ENCODE results near the genes RBM15B and ABHD14B.

- PRO-cap, 2 experiments = no peak in any of the 2 experiments
Observed at GRCh38 chr3:50623817-50624521, 7.0 kb downstream of the MAPKAPK3 start.

DNA sequence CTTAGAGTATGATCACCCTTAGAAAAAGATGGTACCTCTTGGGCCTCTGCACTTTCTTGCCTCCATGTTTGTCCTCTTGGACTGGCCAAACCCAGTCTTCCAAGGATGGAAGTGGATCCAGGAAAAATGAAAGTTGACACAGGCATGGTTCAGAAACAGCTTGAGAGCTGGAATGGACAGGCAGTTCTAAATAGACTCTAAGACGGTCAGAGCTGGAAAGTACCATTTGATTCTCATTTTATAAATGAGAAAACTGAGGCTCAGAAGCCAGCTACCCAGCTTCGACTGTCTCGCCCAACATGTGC is 17.5 kb upstream of the DOCK3 start:
- PRO-cap, 2 experiments = no peak in any of the 2 experiments

GRCh38 chr3:51249106-51249387 is 136.0 kb upstream of the MANF start:
- PRO-cap, 2 experiments = no peak in any of the 2 experiments

GRCh38 chr3:51391222-51391422 is at the start of gene RBM15B:
Gene RBM15B (plus strand): TSS chr3:51391285.
- PRO-cap, 2 experiments = peak in 2 of 2 experiments; most common plus-strand start chr3:51391300 (in 2)

- PRO-cap, 2 experiments = no peak in any of the 2 experiments
Observed at GRCh38 chr3:51899953-51900310, 3.2 kb downstream of the IQCF1 start.

GRCh38 chr3:51973921-51974873 is at the start of gene ABHD14B:
Gene ABHD14B (minus strand): TSS chr3:51974049.
- PRO-cap, 2 experiments = peak in 2 of 2 experiments; most common plus-strand start chr3:51974113 (in 2); most common minus-strand start chr3:51974038 (in 2)

GRCh38 chr3:51985882-51986599 is 2.7 kb downstream of the ACY1 start:
- PRO-cap, 2 experiments = no peak in any of the 2 experiments

DNA sequence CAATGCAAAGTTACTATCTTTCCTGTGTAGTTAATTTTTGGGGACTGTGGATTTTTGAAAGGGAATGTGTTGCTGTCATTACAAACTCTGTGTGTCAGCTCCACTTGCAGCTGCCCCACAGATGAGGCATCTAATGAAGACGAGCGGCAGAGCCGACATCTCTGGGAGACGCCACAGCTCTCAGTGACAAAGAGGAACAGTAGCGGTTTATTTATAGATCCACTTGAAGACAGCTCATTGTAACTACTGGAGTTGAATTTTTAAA is 46.1 kb downstream of the POC1A start:
- PRO-cap, 2 experiments = no peak in any of the 2 experiments

GRCh38 chr3:52136375-52137169 is 17.7 kb downstream of the POC1A start:
- PRO-cap, 2 experiments = no peak in any of the 2 experiments

GRCh38 chr3:52183666-52184357 is 14.1 kb upstream of the ALAS1 start:
- PRO-cap, 2 experiments = no peak in any of the 2 experiments

DNA sequence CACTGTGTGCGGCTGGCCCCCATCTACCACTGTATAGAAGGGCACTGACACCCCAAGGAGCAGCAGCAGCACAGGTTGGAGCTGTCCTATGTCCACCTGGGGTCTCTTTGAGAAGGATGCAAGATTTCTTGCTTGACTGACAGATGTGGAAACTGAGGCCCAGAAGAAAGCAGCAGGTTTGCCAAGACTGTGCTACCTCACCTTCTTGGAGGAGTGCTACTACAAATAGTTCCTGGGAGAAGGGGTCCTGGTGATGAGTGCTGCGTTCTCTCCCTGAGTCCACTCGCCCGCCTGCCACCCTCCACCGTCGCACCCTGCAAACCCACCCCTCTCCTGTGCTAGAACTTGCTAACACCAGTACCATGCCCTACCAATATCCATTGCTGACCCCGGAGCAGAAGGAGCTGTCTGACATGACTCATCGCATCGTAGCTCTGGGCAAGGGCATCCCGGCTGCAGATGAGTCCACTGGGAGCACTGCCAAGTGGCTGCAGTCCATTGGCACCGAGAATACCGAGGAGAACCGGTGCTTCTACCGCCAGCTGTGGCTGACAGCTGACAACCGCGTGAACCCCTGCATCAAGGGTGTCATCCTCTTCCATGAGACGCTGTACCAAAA is 5.0 kb upstream of the ALAS1 start:
- PRO-cap, 2 experiments = no peak in any of the 2 experiments

DNA sequence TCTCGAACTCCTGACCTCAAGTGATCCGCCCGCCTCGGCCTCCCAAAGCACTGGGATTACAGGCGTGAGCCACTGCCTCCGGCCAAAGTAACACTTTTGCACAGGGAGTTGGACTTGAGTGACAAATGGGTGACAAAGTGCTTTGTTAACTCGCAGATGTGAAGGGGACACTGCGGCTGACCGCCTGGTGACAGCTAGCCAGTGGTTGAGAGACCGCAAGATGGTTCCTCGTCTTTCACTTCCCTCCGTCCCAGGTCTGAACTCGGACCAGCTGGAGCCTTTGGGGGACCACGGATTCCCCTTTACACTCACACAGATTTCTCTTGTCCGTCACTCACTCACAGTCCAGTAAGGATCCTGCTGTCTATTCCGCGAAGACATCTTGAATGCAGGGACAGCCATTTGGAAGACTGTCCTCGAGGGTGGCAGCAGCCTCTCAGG is 754 bp upstream of the PPM1M start:
- PRO-cap, 2 experiments = no peak in any of the 2 experiments

DNA sequence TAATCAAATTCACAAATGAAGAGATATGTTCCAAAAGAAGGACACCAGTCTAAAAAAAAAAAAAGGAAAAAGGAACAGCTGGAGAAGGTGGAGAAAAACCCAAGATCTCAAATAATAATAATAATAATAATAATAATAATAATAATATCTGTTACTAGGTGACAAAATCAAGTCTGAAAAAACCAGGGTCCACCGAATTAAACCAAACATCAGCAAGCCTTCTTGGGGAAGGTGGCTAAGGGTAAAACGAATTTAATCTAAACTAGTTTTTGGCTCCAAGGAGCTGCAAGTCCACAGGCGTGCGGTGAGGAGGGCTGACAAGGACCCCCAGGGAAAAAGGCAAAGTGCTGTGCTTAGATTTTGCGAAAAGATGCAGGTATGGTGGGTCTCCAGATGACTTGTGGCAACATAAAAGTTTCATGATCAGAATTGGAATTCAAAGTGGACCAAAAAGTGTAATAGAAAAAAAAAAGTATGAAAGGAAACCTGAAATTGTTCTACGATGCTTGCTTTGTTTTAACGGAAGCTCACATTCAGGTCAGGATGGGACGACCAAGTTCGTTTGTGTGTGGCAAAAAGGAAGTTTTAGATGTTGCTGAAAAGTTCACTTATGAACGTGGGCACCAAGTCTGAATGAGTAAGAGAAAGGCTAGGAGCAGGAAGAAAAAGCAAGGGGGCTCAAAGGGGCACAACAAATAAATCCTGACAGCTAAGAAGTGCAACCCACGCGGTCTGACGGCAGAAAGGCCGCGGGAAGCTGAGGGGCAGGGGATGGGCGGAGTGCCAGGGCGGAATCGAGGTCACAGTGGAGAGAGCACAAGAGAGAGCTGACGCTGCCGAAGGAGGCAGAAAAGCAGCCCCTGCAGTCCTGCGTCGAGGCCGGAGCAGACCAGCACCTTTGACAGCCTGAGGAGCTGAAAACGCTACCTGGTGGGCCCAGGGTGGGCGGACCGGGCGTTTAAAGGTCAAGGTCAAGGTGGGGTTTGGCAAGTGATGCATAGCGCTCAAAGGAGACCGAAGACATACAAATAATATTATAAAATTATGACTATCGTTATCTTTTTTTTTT is 1.2 kb downstream of the WDR82 start:
- PRO-cap, 2 experiments = peak in 2 of 2 experiments; most common plus-strand start position 865 of the sequence (in 2); most common minus-strand start position 734 of the sequence (in 1)

DNA sequence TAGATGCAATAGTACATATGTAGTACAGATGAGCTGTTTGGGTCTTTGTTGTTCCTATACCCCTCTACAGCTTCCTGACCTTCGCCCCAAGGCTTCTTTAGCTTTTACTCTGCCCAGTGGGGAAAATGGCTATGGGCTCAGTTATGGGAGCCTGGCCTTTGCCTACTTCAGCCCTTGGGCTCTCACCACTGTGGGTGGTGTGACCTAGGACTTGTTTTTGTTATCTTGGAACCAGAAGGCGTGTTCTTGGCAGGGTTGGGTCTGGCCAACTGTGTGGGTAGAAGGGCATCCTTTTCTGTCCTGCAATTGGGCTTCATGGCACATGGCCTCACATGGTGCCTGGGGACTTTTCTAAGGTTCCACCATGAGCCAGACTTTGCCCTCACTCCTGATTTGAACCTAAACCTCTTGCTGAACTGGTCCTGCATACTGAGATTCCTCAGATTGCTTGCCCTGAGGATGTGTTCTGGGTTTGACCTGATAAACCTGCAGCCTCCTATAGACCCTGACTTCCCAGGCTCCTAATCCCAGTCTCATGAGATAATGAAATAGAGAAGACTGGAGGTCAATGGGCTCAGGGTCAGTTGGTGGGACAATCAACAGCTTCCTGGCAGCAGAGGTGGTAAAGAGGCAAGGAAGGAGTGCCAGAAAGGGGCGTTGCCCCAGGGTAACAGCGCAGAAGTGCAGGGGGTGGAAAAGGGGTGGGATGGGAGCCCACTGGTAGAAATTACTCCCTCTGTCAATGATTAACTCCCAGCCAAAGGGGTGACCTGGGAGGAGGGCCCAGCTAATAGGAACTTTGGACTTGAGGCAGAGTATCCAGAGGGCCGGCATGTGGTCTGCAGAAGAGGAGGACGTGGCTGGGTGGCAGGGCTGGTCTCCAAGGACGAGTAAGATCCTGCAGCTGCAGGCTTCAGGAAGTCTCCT is 1.9 kb downstream of the GLYCTK start:
- PRO-cap, 2 experiments = peak in 2 of 2 experiments; most common plus-strand start position 822 of the sequence (in 1); most common minus-strand start position 190 of the sequence (in 1)

DNA sequence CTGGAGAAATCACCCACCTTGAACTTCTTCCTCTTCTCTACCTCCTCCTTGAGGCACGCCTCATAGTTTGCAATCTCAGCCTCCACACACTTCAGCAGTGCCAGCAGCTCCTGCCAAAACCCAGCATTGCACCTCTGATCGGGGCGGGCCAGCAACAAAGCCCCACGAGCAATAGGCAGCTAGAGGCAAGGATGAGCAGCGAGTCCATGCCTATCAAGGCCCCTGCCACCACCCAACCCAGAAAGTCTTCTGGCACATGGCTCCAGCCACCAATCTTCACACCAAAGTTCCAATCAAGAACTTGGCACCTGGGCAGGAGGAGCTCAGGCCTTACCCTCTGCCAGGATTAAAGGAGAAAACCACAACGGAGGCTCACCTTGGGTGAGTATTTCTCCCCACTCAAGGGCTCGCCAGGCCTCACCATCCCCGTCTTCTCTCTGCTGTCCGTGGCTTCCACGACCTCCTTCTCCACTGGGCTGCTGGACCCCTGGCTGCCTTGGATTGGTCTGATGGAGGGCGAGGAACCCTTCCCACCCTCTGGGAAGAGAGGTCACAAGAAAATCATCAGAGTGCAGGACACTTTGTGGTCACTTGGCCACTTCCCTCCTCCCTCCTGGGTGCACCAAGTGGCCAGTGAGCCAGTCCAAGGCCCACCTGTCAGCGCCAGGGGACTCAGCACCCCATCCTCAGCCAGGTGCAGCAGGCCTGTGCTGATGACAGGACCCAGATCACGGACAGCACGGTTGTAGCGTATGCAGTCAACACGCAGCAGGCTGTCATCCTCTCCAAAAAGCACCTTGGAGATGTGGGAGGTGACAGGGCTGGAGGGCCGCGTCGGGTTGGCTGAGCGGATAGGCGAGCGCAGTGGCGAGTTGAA is 6.8 kb downstream of the BAP1 start:
- PRO-cap, 2 experiments = no peak in any of the 2 experiments

GRCh38 chr3:52403639-52404182 is 6.1 kb downstream of the BAP1 start:
- PRO-cap, 2 experiments = no peak in any of the 2 experiments

DNA sequence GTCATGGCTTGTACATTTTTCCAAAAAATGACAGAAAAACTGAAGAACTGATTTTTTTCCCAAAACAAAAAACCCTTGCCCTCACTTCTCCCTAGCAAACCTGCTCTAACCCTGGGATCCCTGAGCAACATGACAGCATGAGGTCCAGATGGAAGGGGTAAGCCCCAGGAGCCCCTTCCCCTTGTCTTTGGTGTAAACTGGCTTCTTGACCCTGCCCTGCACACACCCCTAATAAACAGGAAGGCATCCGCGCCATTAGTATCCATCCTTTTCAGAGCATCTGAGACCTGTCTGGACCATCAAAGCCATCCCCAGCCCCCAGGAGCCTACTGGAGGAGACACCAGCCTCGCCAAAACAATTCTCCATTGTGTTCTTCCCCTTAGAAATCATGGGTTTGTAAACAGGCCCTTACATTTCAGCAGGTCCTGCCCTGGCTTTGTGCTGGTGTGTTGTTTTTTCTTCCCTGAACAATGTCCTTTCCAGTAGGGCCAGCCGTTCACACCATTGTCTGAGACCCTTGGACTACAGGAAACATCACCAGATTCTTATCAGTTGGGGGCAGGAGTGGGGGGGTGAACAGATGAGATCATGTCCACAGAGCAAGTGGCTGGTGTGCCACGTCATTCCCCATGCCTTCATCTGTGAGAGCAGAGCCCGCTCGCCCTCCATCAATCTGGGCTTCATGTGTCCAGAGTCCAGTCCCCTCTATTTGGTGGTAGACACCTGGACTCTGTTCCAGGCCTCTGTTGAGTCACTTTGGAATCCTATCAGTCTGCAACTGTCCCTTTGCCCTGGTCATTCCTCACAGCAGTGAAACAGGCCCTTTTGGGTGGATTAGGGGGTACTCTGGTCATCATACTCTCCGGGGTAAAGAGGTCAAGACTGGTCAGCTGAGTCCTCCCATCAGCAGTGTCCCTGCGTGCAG is 15.2 kb downstream of the SEMA3G start:
- PRO-cap, 2 experiments = no peak in any of the 2 experiments

DNA sequence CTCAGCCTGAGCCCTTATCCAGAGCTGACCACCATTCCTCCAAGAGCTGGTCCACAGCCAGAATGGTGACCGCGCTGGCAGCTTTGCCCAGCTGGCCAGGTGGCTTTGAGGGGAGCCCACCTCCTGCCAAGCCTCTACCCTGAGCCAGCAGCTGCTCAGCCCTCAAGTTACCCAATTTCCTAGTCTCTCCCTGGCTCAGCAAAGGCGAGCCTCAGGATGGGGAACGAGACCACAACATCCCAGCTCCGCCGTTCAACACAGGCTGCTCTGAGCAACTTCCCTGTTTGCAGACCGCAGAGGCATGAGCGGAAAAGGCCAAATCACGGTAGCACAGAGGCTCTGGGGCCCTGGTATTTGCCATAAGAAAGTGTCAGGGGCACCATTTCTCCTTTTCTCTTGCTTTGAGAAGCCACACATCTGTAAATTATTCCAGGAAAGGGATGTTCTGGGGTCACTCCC is 3.5 kb downstream of the STAB1 start:
- PRO-cap, 2 experiments = no peak in any of the 2 experiments

DNA sequence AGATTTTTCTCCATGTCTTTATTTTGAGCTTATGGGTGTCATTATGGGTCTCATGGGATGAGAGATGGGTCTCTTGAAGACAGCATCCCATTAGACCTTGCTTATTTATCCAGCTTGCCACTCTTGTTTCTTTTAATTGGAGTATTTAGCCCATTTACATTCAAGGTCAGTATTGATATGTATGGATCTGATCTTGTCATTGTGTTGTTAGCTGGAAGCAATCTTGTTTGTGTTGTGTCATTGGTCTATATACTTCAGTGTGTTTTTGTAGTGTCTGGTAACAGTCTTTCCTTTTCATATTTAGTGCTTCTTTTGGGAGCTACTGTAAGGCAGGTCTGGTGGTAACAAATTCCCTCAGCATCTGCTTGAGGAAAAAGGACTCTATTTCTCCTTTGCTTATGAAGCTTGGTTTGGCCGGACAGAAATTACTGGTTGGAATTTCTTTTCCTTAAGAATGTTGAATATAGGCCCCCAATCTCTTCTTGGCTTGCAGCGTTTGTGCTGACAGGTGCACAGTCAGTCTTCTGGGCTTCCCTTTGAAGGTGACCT is 58.1 kb downstream of the UQCC5 start:
- PRO-cap, 2 experiments = no peak in any of the 2 experiments

GRCh38 chr3:52688466-52688744 is 2.6 kb downstream of the GNL3 start:
- PRO-cap, 2 experiments = no peak in any of the 2 experiments